ENCODE measurements around the genes EIF3J, SORD, GATM and SPATA5L1.

- PRO-cap, result no peak
- RAMPAGE, long total RNA, 4 experiments, result no peak in any of the 4 experiments
Observed at GRCh38 chr15:43800782-43801454, 519 bp downstream of the HYPK start.

DNA sequence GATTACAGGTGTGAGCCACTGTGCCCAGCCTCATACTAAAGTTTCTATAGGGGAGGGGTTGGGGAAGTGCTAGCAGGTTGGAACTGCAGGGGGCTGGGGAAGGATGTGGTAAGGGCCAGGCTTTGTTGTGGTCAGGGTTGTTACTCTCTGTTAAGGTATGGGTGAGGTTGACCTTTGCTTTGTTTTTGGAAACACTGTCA lies 150.2 kb downstream of the WDR76 start:
- PRO-cap, result no peak
- RAMPAGE, long total RNA, 4 experiments, result no peak in any of the 4 experiments

- PRO-cap, result bidirectional peak, plus-strand start at chr15:44537147, minus-strand start at chr15:44537020
- RAMPAGE, long total RNA, 4 experiments, result start-site peak on the plus strand in 4 of 4 experiments, at chr15:44537100-44537187 at its widest, 714 to 2,038 reads per replicate
Observed at GRCh38 chr15:44536960-44537519, at the start of gene EIF3J. EIF3J (plus strand) TSS chr15:44537147.

DNA sequence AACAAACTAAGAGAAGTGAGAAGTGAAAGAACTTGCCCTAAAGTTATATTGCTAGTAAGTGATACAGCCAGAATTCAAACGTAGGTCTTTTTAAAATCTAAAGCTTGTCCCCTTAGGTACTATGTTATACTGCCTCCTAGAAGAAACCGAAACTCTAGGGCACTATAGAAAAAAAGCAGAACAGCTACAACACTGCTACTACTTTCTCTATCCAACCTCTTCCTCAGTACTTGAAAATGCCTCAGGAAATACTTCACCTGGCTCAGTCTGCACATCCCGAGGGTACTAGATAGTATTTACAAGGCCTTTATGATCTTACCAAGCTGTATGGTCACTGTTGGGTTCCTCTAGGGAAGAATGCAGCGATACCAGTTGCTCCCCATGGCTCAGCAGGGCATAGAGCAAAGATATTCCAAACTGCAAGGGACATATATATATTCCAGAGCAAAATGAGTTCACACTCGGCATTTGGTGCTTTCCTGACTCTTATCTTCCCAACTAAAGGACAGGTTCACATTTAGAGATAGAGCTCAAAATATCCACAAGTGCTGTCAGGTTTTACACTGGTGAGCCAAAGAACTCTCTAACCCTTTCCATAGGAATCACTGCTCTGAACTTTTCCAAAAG lies 3.4 kb upstream of the SPG11 start:
- PRO-cap, result no peak
- RAMPAGE, long total RNA, 4 experiments, result no peak in any of the 4 experiments

- PRO-cap, result no peak
- RAMPAGE, long total RNA, 4 experiments, result no peak in any of the 4 experiments
Observed at GRCh38 chr15:44706912-44707814, 4.0 kb downstream of the PATL2 start.

DNA sequence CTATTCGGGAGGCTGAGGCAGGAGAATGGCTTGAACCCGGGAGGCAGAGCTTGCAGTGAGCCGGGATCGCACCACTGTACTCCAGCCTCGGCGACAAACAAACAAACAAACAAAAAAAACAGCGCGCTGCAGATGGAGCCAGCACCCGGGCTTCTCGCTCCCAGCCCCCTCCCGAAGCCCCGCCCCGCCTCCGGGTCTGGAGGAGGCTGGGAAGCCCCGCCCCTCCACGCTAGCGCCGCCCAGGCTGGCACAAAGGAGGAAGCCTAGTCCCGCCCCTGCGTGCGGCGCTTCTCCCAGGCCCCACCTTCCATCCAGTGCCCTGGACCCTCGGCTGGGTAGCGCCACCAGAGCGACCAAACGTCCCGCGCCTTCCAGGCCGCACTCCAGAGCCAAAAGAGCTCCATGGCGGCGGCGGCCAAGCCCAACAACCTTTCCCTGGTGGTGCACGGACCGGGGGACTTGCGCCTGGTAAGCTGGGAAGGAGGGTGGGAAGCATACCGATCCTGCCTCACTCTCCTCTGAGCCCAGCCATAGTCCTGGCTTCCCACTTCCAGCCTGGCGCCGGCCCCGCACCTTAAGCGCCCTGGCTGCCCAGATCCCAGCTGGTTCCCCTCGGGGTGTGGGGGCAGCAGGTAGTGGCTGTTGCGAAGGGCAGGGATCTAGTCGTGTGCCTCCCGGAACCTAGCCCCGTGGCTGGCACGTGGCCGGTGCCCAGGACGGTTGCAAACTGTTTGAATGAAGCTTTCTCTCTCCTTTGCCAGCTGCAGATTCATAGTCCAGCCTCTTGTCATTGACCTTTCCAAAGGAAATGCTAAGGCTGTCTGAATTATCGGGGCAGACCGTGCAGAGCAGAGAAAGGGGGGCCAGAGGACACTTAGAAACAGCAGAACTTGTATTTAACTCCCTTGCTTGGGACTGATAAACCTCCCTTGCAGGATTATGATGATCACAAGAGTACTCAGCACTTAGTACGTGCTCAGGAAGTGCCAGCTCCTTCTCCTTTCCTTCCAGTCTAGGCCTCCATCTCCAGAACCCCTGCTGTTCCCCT lies at the start of gene SORD:
TSS of gene SORD (plus strand) at position 314 of the 1,048 bp plus-strand sequence.
- PRO-cap, result bidirectional peak, plus-strand start at position 266 of the sequence, minus-strand start at position 170 of the sequence
- RAMPAGE, long total RNA, 4 experiments, result start-site peak on the plus strand in 4 of 4 experiments, centred at positions 295 to 310 of the sequence, 146 to 1,453 reads per replicate

- PRO-cap, result no peak
- RAMPAGE, long total RNA, 4 experiments, result no peak in any of the 4 experiments
Observed at GRCh38 chr15:45025429-45026081, 2.6 kb downstream of the SORD start.

GRCh38 chr15:45314435-45314943 lies 62.5 kb downstream of the SLC28A2 start:
- PRO-cap, result no peak
- RAMPAGE, long total RNA, 4 experiments, result no peak in any of the 4 experiments

DNA sequence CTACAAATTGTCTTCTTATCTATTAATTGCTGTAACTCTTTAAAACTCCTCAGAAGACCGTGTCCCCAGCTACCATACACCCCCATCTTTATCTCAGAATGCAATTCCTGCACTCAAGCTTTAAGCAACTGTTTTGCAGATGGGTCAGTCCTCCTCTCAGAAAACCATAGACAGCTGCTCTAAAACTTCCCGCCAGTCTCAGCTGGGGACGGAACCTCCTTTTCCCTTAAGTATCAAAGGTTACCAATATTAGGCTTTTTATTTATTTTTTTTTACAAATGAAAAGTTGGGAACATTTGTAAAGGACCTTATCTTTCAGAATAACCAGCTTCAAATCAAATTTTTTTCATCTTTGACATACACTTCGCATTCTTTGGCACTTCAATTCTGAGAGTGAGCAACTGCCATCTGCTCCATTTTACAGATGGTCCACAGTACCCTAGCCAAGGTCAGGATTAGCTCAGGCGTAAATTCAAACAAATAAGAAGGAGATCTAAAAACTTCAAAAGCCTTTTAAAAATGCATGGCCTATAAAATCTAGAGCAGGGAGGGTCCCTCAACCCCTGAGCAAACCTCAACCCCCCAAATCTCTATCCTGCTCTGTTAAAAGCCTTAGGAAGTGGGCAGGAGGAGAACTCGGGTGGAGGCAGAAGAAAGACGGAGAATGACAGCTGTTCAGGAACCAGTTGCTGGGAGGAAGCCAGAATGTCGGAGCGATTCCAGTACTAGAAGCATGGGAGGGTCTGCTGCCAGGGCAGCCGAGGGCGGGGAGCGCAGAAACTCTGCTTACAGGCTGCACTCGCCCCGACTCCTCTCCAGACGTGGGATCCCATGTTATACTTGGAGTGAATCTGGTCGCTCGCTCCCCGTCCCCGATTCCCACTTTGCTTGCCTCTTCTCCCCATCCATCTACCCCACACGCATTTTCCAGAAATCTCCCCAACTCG lies 1.1 kb downstream of the GATM start:
- PRO-cap, result no peak
- RAMPAGE, long total RNA, 4 experiments, result no peak in any of the 4 experiments

DNA sequence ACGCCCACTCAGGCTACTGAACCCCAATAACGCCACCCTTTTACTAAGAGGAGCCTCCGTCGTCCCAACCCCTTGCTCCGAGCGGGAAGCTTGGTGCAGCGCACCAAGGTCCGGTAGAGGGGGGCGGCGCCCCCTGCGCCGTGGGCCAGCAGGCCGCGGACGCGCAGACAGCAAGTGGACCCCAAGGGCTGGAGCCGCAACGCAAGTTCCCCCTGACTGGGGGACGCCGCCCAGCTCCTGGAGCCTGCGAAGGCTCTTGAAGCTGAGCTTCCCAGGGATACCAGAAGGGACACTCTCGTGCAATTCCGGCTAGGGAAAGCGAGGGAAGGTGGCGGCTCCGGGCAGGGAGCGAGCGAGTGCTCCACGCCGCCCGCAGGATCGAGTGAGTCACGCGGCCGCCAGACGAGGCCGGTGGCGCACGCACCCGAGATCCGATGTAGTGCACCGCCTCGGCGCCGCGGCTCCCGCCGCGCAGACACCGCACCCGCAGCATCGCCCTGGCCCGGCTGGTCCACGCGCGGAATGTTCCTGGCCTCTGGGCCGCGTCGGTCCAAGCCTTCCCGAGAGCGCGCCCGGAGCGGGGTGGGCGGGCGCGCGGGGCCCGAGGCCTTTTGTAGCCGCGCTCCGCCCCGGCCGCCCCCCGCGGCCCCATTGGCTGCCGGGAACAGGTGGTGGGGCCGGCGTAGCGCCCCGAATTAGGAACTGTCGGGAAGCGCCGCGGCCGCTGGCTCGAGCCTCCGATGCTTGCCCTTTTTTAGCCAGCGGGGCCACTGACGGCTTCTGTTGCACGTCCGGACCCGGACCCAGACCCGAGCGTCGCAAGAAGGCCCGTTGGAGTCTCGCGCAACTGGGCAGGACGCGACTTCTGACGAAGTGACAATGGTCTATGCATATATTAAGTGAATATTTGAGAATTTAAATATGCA lies at the start of gene GATM:
TSS of gene GATM (minus strand) at position 584 of the 926 bp plus-strand sequence.
- PRO-cap, result unidirectional peak, minus-strand start at position 384 of the sequence; bidirectional peak, plus-strand start at position 698 of the sequence, minus-strand start at position 584 of the sequence
- RAMPAGE, long total RNA, 4 experiments, result start-site peak on the minus strand in 4 of 4 experiments, centred at positions 556 to 585 of the sequence, 122 to 275 reads per replicate

DNA sequence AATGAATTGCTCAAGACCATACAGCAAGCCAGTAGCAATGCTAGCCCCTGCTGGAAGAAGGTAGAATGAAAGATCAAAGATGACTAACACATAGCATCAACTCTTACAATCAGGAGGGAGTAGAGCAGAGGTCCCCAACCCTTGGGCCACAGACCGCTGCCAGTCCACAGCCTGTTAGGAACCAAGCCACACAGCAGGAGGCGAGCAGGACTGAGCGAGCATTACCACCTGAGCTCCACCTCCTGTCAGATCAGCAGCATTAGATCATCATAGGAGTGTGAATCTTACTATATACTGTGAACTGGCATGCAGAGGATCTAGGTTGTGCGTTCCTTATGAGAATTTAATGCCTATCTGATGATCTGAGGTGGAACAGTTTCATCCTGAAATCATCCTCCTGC lies 8.2 kb upstream of the SPATA5L1 start:
- PRO-cap, result no peak
- RAMPAGE, long total RNA, 4 experiments, result no peak in any of the 4 experiments

DNA sequence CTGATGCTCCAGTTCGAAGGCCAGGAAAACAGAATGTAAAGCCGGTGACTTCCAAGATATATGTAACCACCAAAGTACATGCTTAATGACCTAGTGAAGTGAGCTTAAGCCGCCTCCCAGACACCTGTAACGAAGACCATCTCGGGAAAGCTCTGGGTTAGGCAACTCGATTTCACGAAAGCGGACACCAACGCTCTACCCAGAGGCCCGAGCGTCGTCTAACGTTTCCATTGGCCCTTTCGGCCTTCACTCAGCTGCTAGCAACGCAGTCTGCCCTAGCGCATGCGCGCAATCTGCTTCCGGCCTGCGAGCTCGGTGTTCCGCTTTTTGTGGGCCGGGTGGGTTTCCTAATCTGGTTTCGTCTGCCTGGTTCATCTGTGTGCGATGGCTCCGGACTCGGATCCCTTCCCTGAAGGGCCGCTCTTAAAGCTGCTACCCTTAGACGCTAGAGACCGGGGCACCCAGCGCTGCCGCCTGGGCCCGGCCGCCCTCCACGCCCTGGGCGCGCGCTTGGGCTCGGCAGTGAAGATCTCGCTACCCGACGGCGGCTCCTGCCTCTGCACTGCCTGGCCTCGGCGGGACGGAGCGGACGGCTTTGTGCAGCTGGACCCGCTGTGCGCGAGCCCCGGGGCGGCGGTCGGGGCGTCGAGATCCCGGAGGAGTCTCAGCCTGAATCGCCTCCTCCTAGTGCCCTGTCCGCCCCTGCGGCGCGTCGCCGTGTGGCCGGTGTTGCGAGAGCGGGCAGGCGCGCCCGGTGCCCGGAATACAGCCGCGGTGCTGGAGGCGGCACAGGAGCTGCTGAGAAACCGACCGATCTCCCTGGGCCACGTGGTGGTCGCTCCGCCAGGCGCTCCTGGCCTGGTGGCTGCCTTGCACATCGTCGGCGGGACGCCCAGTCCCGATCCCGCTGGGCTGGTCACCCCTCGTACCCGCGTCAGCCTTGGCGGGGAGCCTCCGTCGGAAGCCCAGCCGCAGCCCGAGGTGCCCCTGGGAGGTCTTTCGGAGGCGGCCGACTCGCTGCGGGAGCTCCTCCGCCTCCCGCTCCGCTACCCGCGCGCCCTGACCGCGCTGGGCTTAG lies at the start of gene SPATA5L1:
TSS of gene SPATA5L1 (plus strand) at position 291 of the 1,078 bp plus-strand sequence.
- PRO-cap, result bidirectional peak, plus-strand start at position 291 of the sequence, minus-strand start at position 176 of the sequence; bidirectional peak, plus-strand start at position 562 of the sequence, minus-strand start at position 565 of the sequence; bidirectional peak, plus-strand start at position 1,002 of the sequence, minus-strand start at position 779 of the sequence
- RAMPAGE, long total RNA, 4 experiments, result no peak in any of the 4 experiments

DNA sequence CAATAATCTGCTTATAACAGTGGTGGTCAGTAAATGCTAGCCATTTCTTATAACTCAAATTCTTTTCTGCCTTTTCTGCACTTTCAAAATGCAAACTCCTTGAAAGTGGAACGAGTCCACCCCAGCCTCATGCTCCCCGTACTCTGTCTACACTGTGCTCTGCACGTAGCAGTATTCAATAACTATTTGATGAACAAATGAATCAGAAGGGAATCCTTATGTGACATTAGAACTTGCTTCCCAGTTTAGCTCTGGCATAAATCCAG lies 18.8 kb downstream of the C15orf48 start:
- PRO-cap, result no peak
- RAMPAGE, long total RNA, 4 experiments, result no peak in any of the 4 experiments

- PRO-cap, result no peak
- RAMPAGE, long total RNA, 4 experiments, result no peak in any of the 4 experiments
Observed at GRCh38 chr15:45451312-45451907, 21.0 kb downstream of the C15orf48 start.

DNA sequence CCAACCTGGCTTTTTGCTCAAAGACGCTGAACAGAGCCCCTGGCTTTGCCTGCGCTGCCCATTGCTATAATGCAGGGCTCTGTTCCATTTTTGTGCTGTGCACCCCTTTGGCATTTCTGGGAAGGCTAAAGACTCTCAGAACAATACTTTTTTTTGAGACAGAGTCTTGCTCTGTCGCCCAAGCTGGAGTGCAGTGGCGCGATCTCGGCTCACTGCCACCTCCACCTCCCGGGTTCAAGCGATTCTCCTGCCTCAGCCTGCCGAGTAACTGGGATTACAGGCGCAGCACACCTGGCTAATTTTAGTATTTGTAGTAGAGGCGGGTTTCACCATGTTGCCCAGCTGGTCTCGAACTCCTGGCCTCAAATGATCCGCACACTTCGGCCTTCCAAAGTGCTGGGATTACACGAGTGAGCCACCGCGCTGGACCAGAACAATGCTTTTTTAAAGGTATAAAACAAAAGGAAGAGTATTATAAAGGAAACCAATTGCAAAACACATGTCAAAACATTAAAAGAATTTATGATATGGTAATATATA lies 940 bp downstream of the SQOR start:
- PRO-cap, result no peak
- RAMPAGE, long total RNA, 4 experiments, result no peak in any of the 4 experiments

DNA sequence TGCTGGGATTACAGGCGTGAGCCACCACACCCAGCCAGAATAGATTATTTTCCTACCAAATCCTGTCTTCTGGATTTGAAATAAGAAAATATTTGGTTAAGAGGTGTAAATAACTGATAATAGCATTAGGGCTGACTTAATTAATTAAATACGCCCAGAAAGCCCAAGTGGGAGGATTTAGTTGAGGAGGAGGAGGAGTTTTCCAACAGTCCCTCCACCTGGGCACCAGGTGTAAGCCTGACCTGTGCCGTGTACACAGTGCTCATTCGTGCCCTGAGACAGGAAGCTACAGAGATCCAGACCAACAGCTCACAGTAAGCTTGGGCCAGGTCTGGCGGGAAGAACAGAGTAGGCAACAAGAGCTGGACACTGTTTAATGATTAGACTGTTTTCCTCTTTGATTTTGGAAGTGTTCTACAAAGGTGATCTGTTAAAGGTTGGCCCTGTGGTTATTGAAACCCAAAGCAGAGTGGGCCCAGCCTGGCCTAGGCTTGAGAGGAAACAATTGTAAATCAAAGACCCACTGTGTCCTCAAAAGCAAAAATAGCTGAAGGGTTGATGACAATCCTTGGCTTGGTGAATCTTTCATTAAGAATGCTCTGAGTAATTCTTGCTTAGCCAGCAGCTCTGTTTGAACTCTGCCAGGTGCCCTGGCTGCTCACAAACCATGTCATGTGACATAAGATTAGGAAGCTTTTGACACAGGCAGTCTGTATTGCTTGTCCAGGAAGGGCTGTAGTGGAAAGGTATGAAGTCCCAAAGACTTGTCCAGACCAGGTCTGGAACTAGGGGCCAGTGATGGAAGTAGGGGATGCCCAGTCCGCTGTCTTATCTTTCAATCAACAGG lies 13.8 kb downstream of the SQOR start:
- PRO-cap, result no peak
- RAMPAGE, long total RNA, 4 experiments, result no peak in any of the 4 experiments

DNA sequence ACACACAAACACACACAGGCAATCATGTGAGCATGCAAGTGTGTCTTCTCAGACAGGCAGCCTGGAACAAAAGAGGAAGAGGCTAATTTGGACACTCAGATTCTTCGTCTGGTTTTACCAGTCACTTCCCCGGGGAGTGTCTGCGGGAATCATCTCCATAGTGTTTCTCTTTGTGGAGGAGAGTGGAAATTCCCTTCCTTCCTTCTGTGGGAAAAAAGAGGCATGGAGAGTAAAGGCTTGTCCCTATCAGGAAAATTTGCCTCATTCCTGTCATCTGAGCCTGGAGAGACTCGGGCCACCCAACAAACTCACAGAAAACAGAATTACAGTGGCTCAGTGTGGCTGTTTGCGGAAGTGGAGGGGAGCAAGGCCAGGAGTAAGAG lies 212.6 kb upstream of the SEMA6D start:
- PRO-cap, result no peak
- RAMPAGE, long total RNA, 4 experiments, result no peak in any of the 4 experiments

- PRO-cap, result no peak
- RAMPAGE, long total RNA, 4 experiments, result no peak in any of the 4 experiments
Observed at GRCh38 chr15:47753193-47753701, 35.9 kb downstream of the SEMA6D start.

DNA sequence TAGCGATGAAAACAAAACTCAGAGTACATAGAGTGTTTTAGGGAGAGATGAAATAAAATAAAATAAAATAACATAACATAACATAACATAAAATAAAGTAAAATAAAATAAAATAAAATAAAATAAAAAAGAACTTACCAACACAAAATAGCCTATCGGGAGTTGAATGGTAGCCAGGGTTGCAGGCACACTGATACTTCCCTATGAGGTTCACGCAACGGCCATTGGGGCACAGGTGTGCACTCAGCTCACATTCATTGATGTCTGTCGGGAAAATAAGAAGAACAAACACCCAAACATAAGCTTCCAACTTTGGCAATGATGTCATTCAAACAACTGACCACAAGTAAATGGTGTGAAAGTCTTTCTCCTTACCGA lies 155.7 kb downstream of the DUT start:
- PRO-cap, result no peak
- RAMPAGE, long total RNA, 4 experiments, result no peak in any of the 4 experiments

DNA sequence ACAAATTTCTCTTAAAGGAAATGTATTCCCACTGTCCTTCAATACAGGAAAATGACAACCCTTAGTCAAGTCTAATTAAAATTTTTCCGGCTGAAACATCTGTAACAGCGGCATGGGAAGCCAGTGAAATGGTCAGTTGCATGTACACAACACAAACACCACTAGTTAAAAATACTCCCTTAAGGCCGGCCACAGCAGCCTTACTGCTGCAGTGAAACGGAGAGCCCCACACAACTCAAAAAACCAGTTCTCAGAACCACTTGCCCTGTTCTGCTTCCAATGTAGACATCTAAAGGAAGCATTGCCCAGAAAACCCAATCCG lies 1.8 kb downstream of the FBN1 start:
- PRO-cap, result no peak
- RAMPAGE, long total RNA, 4 experiments, result no peak in any of the 4 experiments